Measurements from ENCODE around the gene NR3C1.

DNA sequence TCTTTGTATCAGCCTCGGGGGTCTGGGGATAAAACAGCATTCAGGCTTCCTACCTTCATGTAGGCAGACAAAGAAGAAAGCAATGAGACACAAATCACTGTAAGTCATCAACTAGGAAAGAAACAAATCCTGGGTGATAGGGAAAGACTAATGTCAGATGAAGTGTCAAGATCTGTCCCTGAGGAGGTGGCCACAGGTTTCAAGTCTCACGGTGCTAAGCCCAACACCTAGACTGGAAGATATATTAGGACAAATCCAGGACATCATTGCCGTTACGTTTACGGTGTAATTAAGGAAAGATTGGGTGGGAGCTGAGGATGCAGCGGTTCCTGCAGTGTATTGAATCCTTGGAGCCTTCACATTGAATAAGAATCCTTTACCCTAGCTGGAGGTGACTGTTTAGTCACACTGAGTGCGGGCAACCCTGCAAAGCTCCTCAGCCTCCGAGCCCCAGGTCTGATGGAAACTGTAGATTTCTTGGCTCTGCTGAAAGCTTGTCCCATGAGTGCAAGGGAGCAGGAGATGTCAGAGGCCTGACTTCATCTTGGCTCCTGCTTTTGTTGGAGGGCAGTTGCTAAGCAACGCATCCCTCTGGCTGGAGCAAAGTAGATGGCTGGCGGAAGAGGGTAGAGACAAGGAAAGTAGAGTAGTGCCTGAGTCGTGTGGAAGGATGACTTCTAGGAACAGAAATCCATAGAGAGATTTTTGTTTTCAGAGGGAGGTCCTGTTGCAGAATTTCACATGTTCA lies 71.1 kb downstream of the ARHGAP26 start:
- PRO-cap, result no peak

DNA sequence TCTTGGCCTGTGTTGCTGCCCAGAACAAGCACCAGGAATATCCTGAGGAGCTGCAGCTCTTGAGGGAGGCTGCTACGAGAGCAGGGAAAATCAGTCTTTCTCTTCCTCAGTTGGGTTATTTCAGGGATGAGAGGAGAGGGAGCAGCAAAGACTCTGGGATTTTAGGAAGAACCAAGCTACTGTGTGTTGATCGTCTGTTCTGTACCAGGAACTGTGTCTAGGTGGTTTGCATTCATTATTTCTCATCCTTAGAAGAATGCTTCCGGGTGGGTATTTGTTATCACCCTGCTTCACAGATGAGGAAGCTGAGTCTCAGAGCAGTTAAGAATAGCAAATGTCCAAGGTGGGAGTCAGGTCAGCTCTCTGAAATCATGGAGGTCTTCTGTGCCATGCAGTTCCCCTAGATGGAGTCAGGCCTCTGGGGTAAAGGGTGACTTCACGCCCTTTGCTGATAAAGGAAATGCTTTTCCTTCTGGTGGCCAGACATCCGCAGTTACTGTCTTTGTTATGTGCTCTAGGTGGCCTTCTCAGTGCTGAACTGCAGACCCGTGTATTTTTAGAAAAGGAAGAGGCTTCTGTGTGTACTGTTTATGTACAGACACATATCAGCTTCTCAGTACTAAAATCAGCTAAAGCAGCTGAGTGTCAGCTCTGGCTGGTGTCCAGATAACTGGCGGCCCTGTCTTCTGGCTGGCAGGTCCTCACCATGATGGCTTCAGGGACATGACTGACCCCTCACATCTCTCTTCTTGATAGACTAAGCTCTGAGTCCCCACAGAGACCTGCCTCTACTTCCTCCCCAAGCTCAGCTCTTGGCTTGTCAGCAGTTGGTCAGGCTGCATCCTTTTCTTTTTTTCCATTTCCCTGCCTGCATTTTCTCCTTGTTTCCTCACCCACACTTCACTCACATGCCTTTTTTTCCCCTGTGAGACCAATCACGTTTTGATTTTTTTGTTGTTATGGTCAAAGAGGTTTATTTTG lies 75.2 kb downstream of the ARHGAP26 start:
- PRO-cap, result no peak

DNA sequence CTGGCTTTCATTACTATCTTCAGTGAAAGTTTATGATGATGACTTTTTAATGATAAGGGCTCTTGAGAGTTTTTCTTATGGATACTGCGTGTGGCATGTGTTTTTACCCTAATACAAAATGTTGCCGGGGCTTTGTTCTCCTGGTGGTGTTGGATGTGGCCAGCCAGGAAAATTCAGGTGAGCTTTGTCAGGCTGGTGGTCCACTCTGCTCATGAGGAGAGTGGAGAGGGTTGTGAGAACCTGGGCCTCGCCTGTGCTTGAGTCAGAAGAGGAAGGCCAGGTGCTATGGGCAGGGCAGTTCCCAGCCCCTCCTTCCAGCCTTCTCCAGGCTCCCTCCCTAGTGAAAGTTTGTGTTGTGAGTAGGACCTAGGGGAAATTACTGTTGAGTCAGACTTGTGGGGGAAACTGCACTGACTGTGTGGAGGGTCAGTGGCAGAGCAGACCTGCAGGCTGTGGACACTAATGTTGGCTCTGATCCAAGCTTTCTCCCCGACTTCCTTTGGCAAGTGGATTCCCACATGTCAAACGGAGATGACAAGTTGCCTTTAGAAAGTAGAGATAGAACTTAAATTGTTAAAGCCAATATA lies 102.5 kb downstream of the ARHGAP26 start:
- PRO-cap, result bidirectional peak, plus-strand start at position 390 of the sequence, minus-strand start at position 264 of the sequence

DNA sequence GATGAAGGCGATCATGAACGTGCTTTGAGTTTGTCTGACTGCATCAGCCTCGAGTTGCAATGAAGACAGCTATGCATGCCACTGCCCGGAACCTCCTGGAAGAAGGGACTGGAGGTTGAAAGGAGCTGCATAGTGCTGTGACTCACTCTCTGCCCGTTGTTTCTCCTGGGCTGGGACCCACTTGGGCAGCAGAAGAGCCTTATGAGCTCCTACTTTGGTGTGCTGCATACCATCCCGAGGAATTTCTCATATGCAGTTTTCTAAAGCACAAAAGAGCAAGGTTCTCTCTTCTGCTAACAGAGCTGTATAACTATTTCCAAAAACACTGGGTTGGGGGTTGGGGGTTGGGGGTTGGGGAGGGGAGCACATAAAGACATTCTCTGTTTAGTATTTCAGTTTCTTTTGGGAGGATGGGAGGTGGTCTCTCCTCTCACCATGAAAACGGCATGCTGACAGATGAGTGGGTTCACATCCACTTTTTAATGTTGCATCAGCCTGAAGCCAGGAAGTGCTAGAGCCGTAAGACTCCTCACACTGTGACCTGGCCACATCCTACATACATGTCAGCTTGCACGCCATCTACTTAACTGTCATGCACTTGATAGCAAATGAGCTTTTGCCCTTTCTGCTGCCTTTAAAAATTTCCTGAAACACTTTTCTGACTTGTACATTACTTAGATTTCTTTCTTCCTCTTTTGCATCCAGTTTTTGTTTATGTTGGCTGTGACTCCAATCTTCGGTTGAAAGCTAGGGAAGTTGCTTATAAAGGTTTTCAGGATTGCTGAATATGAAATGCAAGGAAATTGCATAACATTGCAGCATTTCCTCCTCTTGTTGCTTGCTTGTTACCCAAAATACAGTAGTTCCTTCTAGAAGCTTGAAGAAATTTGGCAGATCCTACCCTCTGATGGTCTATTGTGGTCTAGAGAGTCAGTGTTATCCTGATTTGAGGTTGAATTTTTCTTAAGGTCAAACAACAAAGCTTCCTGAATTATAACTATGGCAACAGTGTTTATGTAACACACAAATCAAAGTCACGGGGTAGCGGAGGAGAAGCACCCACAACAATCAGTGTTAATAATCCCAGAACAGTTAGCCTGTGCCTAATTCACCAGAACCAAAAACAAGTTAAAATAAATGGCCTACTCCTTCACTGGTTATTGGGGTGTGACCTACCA lies 232.3 kb downstream of the ARHGAP26 start:
- PRO-cap, result no peak

- PRO-cap, result no peak
These were observed 271.5 kb downstream of the ARHGAP26 start for GRCh38 chr5:143041290-143042383.

DNA sequence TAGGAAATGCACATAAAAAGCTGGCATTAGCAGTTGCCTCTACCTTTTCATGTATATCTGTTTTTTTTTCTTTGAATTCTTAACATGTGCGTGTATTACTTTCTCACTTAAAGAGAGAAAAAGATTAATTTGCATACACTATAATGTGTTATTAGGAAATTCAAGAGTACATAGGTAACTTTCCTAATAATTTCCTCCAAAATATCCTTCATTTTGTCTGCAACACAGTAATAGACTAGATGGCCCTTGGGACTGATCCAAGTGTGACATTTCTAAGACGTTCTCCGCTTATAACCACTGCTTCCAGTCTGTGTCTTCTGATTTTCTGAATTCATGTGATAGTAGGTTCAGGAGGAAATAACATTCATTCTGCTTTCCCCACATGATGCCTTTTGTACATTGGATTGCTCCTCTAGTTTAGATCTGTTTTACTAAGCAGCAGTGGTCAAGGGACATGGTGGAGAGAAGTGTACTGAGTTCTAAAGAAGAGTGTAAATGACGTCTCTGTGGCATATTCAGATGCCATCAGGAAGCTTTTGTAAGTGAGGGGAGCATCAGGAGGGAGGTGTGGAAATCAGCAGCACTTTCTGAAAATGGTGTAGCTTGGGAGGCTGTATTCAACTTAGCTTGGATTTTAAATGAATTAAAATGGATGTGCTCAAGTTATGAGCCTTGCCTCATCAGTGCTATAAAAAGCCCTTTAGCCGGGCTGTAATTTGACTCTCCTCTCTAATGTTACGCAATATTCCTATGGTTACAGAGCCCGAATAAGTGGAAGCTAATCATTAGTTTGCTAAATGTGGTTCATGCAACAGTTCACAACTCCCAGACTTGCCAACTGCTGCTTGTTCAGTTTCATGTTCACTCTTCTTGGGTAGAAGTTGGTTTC lies 281.1 kb downstream of the ARHGAP26 start:
- PRO-cap, result no peak

DNA sequence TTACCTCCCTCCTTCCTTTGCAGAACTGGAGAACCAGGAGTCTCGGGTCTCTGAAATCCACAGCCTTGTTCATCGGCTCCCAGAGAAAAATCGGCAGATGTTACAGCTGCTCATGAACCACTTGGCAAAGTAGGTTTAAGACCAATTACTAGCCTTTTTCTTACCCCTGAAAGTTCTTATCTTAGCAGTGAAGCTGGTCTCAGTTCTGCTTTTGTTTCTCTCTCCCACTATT lies 287.4 kb downstream of the ARHGAP26 start:
- PRO-cap, result no peak

- PRO-cap, result no peak
These were observed 301.0 kb downstream of the NR3C1 start for GRCh38 chr5:143102301-143102994.

DNA sequence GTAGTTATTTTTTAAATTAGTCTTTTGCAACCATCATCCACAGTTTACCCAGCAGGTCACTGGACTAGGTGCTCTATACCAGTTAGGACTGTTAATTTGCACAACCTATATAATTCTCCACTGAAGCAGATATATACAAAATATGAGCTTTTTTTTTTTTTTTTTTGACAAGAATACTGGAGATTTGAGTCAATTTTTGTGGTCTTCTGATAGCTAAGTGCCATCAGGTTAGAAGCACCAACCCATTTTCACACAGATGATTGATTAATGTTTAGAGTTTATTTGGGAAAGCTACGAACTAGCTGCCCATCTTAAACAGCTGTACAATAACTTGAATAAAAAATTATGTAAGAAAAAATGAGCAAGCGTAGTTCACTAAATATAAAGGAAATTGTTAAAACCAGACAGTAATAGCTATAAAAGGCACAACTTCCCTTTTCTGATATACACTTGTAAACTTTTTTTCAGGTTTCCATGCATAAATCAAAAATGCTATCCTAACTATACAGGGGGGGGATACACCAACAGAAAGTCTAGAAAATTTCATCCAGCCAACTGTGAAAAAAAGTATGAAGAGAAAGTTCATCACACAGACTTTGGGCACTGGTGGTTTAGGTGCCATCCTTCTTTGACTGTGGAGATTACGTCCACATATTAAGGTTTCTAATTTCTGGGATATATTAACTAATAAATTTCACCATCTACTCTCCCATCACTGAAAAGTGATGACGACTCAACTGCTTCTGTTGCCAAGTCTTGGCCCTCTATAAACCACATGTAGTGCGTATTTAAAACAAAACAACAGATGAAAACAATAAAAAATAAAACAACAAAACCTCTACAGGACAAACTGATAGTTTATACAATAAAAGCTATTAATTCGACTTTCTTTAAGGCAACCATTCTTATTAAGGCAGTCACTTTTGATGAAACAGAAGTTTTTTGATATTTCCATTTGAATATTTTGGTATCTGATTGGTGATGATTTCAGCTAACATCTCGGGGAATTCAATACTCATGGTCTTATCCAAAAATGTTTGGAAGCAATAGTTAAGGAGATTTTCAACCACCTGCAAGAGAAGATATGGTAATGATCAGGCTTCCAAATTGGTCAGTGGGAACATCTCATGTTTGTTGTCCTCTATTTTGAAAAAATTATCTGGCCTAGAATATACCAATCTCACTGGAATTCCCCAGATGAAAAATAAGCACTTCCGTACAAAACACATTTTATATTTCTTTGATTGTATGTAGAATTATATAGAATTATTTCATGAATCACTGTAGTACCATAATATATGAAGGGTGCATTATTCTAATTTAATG lies 122.1 kb downstream of the NR3C1 start:
- PRO-cap, result no peak

GRCh38 chr5:143313918-143314540 lies 89.5 kb downstream of the NR3C1 start:
- PRO-cap, result no peak

GRCh38 chr5:143401874-143402456 lies 1.5 kb downstream of the NR3C1 start:
- PRO-cap, result no peak

- PRO-cap, result bidirectional peak, plus-strand start at chr5:143403410, minus-strand start at chr5:143403208; bidirectional peak, plus-strand start at chr5:143403857, minus-strand start at chr5:143403622; bidirectional peak, plus-strand start at chr5:143403952, minus-strand start at chr5:143403996; bidirectional peak, plus-strand start at chr5:143404127, minus-strand start at chr5:143404129
These were observed at the start of gene NR3C1 for GRCh38 chr5:143403165-143404178. NR3C1 (minus strand) TSS chr5:143403686.

DNA sequence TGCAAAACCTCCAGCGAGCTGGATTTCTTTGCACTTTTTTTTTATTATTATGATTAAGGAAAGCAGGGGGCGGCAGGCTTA lies 997 bp upstream of the NR3C1 start:
- PRO-cap, result no peak

GRCh38 chr5:143507141-143507686 lies 103.7 kb upstream of the NR3C1 start:
- PRO-cap, result no peak

DNA sequence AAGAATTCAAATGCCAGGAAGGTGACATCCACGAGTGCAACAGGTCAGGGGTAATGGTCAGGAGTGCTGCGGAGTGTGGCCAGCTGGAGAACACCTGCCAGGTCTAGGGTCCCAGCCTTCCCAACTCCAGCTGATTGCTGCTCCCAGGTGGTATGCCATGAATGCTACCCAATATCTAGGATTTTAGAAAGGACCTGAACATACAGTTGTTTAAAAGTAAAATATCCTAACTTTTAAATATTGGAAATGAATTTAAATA lies 617.0 kb downstream of the PRELID2 start:
- PRO-cap, result unidirectional peak, plus-strand start at position 63 of the sequence

DNA sequence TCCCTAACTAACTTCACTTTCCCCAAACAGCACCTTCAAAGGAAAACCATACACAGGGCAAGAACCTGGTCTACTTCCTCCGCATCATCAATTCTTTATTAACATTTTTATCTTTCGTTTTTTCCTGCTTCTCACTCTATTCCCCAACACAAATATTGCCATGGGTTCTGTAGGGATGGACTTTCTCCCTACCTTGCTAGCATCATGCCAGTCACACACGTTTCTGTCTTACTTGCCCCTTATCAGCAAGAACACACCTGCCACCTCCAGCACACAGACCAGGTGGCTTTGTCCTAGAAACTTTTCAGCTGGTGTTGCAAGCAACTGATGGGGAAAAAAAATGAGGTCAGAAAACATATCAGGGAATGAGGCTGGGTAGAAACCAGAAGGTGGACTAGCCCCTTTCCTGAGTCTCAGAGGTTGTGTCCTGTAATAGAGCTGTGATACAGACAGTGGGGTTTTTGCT lies 5.8 kb downstream of the SH3RF2 start:
- PRO-cap, result no peak

DNA sequence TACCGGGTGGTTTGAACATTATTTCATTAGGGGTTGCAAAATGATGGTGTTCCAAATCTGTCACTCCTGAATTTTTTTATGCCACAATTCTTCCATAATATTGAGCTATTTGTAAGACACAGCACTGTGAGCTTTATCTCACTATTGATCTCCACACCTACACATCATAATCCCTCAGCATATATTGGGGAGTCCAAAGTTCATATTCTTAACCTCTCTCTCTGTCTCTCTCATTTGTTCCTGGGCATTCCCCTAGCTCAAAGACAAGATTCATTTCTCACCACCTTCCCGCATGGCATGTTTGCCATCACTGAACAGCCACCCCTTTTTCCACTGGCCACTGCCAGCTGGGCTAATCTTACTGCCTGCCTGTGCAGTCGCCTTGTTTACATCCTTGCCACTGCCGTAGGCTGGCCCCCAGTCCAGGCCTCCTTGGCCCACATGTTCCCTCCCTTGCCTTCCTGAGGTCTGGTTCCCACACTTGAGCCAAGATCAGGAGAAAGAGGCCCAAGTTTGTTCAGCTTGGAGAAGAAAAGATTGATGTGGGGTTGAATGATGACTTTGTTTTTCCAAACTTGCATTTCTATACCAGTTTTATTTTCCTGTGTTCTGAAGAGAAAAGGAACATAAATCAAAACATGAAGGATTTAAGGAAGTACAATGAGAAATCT lies 80.3 kb downstream of the PLAC8L1 start:
- PRO-cap, result no peak

GRCh38 chr5:146047222-146047957 lies 58.0 kb downstream of the PLAC8L1 start:
- PRO-cap, result unidirectional peak, plus-strand start at chr5:146047629

GRCh38 chr5:146469553-146470179 lies 22.5 kb downstream of the TCERG1 start:
- PRO-cap, result no peak

DNA sequence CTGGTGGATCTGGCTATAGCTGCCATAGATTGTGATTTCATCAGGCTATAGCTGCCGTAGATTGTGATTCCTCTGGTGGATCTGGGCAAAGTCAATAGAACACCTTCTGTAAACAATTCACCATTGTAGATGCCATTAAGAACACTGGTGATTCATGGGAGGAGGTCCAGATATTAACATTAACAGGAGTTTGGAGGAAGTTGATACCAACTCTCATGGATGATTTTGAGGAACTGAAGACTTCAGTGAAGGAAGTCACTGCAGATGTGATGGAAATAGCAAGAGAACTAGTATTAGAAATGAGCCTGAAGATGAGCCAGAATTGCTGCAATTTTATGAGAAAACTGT lies 26.9 kb downstream of the TCERG1 start:
- PRO-cap, result no peak

Data from rectum (tissue), 1 donor.